Myometrial cell (primary cell): ENCODE measurements around a stretch of chr14.

DNA sequence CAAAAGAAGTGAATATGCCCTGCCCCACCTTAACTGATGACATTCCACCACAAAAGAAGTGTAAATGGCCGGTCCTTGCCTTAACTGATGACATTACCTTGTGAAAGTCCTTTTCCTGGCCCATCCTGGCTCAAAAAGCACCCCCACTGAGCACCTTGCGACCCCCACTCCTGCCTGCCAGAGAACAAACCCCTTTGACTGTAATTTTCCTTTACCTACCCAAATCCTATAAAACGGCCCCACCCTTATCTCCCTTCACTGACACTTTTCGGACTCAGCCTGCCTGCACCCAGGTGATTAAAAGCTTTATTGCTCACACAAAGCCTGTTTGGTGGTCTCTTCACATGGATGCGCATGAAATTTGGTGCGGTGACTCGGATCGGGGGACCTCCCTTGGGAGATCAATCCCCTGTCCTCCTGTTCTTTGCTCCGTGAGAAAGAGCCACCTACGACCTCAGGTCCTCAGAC lies 16.9 kb upstream of the SSTR1 start:
- RAMPAGE, long total RNA: no peak

GRCh38 chr14:38192862-38193742 lies 14.6 kb upstream of the SSTR1 start:
- RAMPAGE, long total RNA: no peak

DNA sequence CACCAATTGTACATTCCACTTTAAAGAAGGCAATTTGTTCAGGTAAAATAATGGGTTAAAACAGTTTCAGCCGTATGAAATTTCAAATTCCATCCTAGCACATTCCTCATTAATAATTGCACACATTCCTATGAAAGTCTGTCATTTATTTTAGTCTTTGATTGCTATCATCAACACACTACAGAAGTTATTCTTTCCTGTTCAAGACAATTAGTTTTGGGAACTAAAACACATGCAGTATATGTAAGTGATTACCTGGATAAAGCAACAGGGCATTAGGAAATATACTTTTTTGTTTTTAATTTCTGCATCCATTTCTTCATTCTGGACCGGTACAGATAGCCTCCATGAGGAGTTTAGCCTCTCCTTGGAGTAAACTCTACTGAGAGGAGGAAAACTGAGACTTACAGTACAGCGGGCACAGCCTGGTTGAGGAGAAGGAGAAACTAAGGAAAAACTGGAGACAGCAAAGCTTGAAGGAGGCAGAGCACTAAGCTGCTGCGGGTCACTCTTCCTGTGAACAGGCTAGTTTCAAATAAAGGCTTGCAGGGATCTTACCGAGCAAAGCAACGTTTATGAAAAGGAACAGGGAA lies 518 bp upstream of the SSTR1 start:
- RAMPAGE, long total RNA: no peak

DNA sequence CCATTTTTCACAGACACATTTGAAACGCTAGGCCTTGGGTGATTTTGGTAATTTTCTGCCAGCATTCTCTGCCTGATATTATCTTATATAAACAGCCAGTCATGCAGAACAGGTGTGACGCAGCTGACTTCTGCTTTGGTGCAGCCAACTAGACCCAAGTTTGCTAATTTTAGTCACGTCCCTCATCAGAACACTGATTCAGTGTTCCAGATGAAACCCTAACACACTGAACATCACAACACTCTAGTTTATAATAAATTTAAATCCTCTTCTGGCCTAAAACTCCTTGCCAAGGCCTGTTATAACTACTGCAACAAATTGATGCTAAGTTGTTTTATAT lies 386.1 kb downstream of the SEC23A start:
- RAMPAGE, long total RNA: no peak

DNA sequence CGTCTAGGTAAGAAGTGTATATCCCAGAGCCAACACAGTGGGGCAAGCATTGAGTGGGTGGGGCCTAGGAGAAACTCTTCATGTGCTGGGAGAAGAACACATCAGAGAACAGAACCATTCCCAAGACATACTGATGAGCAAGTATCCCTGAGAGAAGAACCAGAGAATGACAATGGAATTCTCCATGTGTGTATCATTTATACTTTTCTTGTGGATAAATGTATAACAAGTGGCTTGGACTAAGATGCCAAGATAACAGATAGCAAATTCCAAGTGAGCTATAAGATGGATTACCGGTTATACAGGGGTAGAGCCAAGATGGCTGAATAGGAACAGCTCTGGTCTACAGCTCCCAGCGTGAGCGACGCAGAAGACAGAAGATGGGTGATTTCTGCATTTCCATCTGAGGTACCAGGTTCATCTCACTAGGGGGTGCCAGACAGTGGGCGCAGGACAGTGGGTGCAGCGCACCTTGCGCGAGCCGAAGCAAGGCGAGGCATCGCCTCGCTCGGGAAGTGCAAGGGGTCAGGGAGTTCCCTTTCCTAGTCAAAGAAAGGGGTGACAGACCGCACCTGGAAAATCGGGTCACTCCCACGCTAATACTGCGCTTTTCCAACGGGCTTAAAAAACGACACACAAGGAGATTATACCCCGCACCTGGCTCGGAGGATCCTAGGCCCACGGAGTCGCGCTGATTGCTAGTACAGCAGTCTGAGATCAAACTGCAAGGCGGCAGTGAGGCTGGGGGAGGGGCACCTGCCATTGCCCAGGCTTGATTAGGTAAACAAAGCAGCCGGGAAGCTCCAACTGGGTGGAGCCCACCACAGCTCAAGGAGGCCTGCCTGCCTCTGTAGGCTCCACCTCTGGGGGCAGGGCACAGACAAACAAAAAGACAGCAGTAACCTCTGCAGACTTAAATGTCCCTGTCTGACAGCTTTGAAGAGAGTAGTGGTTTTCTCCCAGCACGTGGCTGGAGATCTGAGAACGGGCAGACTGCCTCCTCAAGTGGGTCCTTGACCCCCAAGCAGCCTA lies 85.9 kb downstream of the SEC23A start:
- RAMPAGE, long total RNA: no peak

GRCh38 chr14:39097074-39097607 lies 5.9 kb downstream of the SEC23A start:
- RAMPAGE, long total RNA: no peak

DNA sequence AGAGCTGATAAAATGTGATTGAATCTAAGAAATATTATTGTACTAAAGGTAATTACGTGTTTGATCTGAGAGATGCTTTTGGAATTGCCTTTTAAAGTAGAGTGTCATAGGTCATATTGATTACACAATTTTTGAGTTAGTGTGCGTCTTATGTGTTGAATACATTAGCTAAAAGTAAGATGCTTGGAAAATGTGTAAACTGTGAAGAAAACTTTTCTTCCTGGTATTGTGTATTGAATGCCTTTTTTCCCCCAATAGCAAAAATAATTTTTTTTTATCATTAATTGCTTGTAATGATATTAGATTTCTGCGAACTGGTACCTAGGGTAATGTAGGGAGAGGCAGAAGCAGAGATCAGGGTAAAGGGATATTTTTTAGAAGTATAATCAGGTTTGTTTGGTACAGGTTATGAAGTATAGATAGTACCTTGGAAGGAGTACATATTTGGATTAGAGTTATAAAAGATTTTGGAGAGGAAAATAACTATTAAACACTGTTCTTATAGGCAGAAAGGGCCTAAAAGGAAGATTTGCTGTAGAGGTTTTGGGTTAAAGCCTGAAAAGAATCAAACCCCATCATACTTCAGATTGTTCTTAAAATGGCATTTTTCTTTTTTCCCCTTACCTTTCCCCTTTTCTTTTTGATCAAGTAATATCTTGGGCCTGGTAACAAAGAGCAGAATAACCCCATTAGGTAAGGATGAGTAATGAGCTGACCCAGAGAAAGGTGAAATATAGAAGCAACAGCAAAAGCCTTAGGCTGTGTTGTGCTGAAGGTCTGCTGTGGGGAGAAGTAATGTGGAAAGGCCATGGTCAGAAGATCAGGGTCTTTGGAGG lies 42.0 kb downstream of the MIA2 start:
- RAMPAGE, long total RNA: no peak

- RAMPAGE, long total RNA: no peak
These were observed 87.6 kb downstream of the FBXO33 start for GRCh38 chr14:39344487-39345109.

GRCh38 chr14:39411516-39411999 lies 20.7 kb downstream of the FBXO33 start:
- RAMPAGE, long total RNA: no peak

DNA sequence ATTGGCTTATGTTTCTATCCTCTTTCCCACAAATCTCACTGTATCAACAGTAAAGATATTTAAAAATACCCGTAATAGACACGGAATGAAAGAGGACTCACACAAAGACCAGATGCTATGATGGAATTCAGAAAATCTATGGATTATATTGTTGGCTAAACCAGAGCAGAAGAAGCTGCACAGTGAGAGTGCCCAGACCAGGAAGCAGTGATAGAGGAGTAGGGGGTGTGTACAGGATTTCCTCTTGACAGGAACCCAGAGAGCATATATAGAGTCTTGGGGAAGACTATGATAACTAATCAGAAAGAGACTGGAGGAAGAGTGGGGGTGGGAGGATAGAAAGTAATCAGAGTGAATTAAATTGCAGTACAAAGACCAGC lies 1013.6 kb upstream of the FBXO33 start:
- RAMPAGE, long total RNA: no peak

- RAMPAGE, long total RNA: no peak
These were observed 976.9 kb upstream of the LRFN5 start for GRCh38 chr14:40629650-40630281.

- RAMPAGE, long total RNA: no peak
These were observed 210.4 kb downstream of the LRFN5 start for GRCh38 chr14:41817013-41817535.

GRCh38 chr14:41988594-41989050 lies 381.9 kb downstream of the LRFN5 start:
- RAMPAGE, long total RNA: no peak

DNA sequence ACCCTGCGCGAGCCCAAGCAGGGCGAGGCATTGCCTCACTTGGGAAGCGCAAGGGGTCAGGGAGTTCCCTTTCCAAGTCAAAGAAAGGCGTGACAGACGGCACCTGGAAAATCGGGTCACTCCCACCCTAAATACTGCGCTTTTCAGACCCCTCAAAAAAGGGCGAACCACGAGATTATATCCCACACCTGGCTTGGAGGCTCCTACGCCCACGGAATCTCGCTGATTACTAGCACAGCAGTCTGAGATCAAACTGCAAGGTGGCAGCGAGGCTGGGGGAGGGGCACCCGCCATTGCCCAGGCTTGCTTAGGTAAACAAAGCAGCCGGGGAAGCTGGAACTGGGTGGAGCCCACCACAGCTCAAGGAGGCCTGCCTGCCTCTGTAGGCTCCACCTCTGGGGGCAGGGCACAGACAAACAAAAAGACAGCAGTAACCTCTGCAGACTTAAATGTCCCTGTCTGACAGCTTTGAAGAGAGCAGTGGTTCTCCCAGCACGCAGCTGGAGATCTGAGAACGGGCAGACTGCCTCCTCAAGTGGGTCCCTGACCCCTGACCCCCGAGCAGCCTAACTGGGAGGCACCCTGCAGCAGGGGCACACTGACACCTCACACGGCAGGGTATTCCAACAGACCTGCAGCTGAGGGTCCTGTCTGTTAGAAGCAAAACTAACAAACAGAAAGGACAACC lies 1136.5 kb downstream of the FSCB start:
- RAMPAGE, long total RNA: no peak

DNA sequence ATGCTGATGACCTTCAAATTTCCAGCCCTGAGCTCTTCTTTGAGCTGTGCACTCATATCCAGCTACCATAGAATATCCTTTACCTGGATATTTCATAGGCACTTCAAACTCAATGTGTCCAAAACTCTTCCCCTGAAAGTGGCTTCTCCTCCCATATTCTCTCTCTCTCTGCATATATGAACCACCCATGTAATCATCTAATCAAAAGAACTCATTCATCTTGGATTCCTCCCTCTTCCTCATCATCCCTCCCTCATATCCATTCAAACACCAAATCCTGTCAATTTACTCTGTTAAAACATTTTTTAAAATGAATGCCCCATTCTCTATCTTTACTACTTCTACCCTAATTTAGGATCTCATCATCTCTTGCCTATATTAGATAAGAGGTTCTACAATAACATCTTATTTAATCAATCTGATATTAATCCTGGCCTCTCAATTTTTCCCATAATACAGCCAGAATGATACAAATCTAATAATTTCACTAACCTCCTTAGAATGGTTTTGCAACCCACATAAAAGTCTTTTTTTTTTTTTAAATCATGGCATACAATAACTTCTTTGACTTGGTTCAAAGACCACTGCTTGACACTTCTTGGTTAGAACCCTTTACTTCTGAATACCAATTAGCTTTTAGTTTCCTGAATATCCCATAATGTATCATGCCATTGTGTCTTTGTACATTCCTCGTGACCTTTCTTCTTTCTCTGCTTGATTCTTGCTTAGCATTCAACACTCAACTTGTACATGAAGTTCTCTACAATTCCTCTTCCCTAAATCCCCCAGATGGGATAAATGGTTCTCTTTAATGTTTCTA lies 19.5 kb downstream of the KLHL28 start:
- RAMPAGE, long total RNA: no peak

DNA sequence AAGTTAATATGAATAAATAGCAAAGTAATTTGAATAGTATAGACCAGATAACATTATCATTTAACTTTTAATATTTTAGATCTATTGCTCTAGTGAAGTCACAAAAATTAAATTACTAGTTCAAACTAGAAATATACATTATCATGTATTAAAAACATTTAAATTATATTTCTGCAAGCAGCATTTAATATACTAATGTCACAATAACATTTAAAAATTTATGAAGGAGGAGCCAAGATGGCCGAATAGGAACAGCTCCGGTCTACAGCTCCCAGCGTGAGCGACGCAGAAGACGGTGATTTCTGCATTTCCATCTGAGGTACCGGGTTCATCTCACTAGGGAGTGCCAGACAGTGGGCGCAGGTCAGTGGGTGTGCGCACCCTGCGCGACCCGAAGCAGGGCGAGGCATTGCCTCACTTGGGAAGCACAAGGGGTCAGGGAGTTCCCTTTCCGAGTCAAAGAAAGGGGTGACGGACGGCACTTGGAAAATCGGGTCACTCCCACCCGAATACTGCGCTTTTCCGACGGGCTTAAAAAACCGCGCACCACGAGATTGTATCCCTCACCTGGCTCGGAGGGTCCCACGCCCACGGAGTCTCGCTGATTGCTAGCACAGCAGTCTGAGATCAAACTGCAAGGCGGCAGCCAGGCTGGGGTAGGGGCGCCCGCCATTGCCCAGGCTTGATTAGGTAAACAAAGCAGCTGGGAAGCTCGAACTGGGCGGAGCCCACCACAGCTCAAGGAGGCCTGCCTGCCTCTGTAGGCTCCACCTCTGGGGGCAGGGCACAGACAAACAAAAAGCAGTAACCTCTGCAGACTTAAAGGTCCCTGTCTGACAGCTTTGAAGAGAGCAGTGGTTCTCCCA lies 225.8 kb upstream of the MDGA2 start:
- RAMPAGE, long total RNA: no peak

- RAMPAGE, long total RNA: no peak
These were observed 32.5 kb downstream of the KLHDC2 start for GRCh38 chr14:49800265-49800992.

GRCh38 chr14:49851695-49852158 lies 861 bp downstream of the NEMF start:
- RAMPAGE, long total RNA: no peak

DNA sequence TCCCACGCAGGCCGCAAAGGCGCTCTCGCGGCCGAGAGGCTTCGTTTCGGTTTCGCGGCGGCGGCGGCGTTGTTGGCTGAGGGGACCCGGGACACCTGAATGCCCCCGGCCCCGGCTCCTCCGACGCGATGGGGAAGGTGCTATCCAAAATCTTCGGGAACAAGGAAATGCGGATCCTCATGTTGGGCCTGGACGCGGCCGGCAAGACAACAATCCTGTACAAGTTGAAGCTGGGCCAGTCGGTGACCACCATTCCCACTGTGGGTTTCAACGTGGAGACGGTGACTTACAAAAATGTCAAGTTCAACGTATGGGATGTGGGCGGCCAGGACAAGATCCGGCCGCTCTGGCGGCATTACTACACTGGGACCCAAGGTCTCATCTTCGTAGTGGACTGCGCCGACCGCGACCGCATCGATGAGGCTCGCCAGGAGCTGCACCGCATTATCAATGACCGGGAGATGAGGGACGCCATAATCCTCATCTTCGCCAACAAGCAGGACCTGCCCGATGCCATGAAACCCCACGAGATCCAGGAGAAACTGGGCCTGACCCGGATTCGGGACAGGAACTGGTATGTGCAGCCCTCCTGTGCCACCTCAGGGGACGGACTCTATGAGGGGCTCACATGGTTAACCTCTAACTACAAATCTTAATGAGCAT lies 858 bp downstream of the ARF6 start:
- RAMPAGE, long total RNA: no peak

DNA sequence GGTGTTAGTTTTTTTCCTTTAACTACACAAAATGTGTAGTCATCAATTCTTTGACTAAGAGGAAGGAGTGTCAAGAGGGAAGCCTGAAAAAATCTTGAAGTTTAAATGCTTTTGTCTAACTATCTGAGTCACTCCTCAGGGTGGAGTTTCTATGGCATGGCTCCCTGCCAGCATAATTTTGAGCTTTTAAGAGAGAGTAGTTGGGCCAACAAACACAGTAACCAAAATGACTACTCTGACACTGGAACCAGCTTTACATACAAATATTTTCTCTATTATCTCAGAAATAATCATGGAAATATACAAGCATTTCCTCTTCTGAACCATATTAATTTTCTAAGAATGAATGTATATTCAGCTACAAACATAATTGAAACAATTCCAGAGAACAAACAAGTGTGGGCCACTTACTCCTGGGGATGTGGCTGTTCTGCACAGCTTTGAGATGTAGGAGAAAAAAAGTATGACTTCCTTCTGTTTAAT lies 18.8 kb downstream of the ARF6 start:
- RAMPAGE, long total RNA: no peak